Lung (tissue), 4 donors: ENCODE results near the gene FBXO39.

DNA sequence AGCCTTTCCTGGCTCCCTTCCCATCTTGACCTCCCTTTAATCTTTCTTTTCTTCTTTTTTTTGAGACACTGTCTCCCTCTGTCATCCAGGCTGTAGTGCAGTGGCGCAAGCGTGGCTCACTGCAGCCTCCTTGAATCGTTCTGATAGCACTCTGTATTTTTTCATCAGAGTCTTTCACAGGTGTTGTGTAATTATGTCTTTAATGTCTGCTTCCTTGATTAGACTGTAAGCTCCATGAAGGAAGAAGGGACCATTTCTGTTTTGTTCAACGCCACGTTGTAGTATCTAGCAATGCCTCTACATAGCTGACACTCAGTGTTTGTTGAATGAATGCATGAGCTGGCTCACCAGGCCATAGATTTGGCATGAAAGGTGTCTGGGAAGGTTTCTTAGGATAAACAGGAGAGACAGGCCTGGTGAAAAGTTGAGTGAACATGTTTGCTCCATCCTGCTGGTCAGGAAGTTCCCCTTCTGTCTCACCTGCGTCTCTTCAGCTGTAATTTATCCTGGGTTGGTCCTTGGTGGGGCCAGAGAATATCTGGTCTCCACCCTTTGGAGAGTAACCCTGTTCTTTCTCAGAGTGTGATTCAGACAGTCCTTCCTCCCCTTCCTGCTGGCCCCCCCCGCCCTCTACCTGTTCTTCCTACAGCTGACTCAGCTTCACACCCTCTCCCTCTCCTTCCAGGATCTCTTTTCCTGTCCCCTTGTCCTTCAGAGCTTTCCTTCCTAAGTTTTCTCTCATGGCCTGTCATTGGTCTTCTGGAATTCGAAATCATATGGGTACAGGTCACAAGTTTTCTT lies 17.0 kb downstream of the MINK1 start:
- PRO-cap, result no peak
- RAMPAGE, long total RNA, result no peak
- RRBS, result no CpG with 5 or more reads among the region's 8 CpGs

DNA sequence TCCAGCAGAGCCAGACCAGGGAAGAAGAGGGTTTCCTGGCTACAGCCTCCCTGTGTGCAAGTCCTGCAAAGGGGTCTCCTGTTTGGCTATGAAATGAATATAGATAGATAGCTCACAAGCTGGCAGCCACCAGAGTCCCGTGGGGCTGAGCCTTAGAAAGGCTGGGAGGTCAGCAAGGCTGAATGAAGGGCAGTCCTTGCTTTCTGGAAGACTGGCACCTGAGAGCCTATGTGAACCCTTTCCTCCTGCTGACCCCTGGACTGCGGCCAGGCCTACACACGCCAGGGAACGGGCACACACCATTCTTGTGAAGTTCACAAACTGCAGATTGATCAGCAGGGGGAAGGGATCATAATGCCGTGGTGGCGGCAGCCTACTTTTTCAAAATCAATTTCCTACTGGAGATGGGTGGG lies 1.0 kb upstream of the C17orf107 start:
- PRO-cap, result no peak
- RAMPAGE, long total RNA, result no peak
- RRBS, result no CpG with 5 or more reads among the region's 6 CpGs

DNA sequence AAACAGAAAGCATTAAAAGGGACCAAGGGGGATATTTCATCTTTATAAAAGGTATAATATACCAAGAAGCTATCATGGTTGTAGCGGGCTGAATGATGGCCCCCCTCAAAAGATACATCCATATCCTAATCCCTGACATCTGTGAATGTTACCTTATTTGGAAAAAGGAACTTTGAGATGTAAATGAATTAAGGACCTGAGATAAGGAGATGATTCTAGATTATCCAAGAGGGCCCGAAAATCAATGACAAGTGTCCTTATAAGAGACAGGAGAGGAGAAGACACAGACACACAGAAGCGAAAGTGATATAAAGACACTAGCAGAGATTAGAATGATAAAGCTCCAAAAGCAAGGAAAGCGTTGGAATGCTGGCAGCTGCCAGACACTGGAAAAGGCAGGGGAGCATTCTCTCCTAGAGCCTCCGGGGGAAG lies 12.6 kb upstream of the GP1BA start:
- PRO-cap, result no peak
- RAMPAGE, long total RNA, result no peak
- RRBS, result no CpG with 5 or more reads among the region's 5 CpGs

DNA sequence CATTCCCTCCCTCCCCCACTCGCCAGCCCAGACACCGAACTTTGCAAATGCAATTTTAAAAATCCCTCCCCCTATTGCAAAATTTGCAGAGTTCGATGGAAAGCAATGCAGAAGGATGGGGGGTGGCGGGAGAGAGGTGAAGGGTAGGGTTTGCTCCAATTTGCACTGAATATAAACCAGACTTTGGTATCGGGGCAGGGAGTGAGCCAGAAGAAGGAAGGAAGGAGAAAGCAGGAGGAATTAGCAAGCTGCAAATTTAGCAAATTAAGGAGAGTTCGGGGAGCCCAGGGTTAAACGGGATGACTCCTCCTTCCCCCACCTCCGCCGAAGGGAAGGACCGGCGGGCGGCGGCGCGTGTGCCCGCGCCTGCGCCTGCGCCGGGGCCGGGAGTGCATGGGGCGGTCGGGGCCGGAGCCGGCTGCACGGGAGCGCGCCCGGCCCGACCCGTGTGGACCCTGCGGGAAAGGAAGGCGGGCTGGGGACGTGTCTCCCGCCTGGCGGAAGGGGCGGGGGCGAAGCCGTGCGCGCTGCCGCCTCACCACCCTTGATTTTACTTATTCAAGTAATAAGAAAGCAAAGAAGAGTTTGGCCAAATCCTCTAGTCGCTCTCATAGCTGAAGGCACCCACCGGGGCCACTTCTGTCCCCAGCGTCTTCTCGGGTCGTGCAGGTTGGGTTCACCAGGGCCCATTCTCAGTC lies 444 bp upstream of the PFN1 start:
- PRO-cap, result bidirectional peak, plus-strand start at position 86 of the sequence, minus-strand start outside the sequence; bidirectional peak, plus-strand start at position 394 of the sequence, minus-strand start at position 451 of the sequence
- RAMPAGE, long total RNA, result no peak
- RRBS, result under 1% methylated on average over 11 of the region's 47 CpGs

DNA sequence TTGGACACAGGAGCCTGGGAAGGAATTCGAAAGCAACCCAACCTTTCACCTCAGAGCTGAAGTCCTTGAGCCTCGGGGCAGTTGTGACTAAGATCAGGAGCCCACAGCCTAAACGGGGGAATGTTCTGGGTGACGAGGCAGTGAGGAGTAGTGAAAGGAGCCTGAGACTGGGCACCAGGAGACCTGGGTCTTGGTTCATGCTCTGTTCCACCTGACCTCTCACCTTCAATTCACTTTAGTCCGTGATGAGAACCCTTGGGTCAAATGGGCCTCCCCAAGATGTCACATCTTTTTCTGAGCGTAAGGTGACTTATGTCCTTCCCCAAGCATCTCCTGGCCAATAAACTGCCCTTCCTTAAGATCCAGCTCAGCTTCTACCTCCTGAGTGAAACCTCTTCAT lies 9.6 kb upstream of the SLC52A1 start:
- PRO-cap, result no peak
- RAMPAGE, long total RNA, result no peak
- RRBS, result no CpG with 5 or more reads among the region's 6 CpGs

- PRO-cap, result no peak
- RAMPAGE, long total RNA, result no peak
- RRBS, result no CpG with 5 or more reads among the region's 10 CpGs
Measured at GRCh38 chr17:5110741-5111263, 876 bp downstream of the ZNF232 start.

DNA sequence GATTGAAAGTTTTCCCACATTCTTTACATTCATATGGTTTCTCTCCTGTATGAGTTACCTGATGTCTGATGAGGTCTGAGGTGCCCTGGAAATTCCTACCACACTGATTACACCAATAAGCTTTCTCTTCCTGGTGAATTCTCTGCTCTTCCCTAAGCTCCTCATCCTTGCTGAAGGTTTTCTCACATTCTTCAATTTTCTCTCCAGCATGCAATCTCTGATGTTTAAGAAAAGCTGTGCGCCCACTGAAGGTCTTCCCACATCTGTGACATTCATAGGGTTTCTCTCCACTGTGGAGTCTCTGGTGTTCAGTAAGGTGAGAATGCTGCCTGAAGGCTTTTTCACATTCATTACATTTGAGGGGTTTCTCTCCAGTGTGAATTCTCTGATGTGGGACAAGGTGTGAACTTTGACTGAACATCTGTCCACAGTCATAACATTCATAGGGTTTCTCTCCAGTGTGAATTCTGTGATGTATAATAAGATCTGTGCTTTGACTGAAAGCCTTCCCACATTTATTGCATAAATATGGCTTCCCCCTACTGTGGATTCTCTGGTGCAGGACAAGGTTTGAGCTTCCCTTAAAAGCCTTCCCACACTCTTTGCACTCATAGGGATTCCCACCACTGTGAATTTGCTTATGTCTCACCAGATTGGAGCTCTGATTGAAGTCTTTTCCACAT lies 8.5 kb downstream of the ZNF594 start:
- PRO-cap, result no peak
- RAMPAGE, long total RNA, result no peak
- RRBS, result no CpG with 5 or more reads among the region's 1 CpG

- PRO-cap, result no peak
- RAMPAGE, long total RNA, result no peak
- RRBS, result no CpG with 5 or more reads among the region's 6 CpGs
Measured at GRCh38 chr17:5198600-5198858, 6.9 kb upstream of the ZNF594 start.

GRCh38 chr17:5210023-5210469 lies 18.4 kb upstream of the ZNF594 start:
- PRO-cap, result no peak
- RAMPAGE, long total RNA, result no peak
- RRBS, result no CpG with 5 or more reads among the region's 5 CpGs

- PRO-cap, result no peak
- RAMPAGE, long total RNA, result no peak
- RRBS, result no CpG with 5 or more reads among the region's 14 CpGs
Measured at GRCh38 chr17:5434706-5435531, 4.0 kb downstream of the C1QBP start.

- PRO-cap, result no peak
- RAMPAGE, long total RNA, result no peak
- RRBS, result no CpG with 5 or more reads among the region's 6 CpGs
Measured at GRCh38 chr17:6326889-6327406, 108.0 kb downstream of the AIPL1 start.

GRCh38 chr17:6454543-6455046 lies 10.3 kb downstream of the PIMREG start:
- PRO-cap, result no peak
- RAMPAGE, long total RNA, result no peak
- RRBS, result 44% methylated on average over 1 of the region's 17 CpGs

GRCh38 chr17:6574902-6575760 lies 18.8 kb upstream of the PITPNM3 start:
- PRO-cap, result no peak
- RAMPAGE, long total RNA, result no peak
- RRBS, result 23% methylated on average over 2 of the region's 23 CpGs

DNA sequence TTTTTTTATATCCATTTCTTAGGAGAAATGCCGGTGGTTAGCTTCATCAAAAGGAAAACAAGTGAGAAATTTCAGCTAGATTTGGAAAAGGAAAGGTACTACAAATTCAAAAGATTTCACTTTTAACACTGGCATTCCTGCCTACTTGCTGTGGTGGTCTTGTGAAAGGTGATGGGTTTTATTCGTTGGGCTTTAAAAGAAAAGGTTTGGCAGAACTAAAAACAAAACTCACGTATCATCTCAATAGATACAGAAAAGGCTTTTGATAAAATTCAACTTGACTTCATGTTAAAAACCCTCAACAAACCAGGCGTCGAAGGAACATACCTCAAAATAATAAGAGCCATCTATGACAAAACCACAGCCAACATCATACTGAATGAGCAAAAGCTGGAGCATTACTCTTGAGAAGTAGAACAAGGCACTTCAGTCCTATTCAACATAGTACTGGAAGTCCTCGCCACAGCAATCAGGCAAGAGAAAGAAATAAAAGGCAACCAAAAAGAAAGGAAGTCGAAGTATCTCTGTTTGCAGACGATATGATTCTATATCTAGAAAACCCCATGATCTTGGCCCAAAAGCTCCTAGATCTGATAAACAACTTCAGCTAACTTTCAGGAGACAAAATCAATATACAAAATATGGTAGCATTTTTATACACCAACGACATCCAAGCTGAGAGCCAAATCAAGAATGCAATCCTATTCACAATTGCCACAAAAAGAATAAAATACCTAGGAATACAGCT lies 2.8 kb upstream of the FBXO39 start:
- PRO-cap, result no peak
- RAMPAGE, long total RNA, result no peak
- RRBS, result no CpG with 5 or more reads among the region's 9 CpGs

GRCh38 chr17:6774833-6775399 lies 1.1 kb upstream of the FBXO39 start:
- PRO-cap, result no peak
- RAMPAGE, long total RNA, result no peak
- RRBS, result no CpG with 5 or more reads among the region's 12 CpGs

- PRO-cap, result unidirectional peak, plus-strand start at chr17:6776328
- RAMPAGE, long total RNA, result no peak
- RRBS, result 7% methylated on average over 25 of the region's 52 CpGs
Measured at GRCh38 chr17:6775814-6776463, at the start of gene FBXO39. Gene FBXO39 (plus strand): TSS chr17:6776215.

DNA sequence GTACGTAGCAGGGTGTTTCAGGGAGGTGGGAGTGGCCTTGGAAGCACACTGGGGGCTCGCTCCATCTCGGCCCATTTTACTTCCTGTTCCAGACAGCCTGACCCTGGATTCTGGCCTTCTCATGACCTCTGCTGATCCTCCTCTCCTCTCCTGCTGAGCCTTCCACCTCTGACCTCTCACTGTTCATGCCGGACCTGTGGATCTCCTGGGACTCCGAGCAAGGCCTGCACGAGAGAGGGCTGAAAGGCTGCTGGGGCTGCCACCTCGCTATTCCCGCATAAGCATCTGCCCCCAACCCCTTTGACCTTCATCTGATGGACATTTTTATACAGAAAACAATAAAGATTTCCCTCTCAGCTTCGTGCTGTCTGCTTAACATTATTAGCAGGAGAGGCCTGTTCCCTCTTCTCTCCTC lies 2.6 kb downstream of the C17orf49 start:
- PRO-cap, result no peak
- RAMPAGE, long total RNA, result no peak
- RRBS, result no CpG with 5 or more reads among the region's 9 CpGs

GRCh38 chr17:7121280-7121808 lies 6.7 kb upstream of the ASGR2 start:
- PRO-cap, result no peak
- RAMPAGE, long total RNA, result no peak
- RRBS, result no CpG with 5 or more reads among the region's 9 CpGs

GRCh38 chr17:7173865-7174788 lies 5.0 kb downstream of the ASGR1 start:
- PRO-cap, result unidirectional peak, minus-strand start at chr17:7174457
- RAMPAGE, long total RNA, result no peak
- RRBS, result 12% methylated on average over 15 of the region's 54 CpGs

GRCh38 chr17:7221408-7221825 lies 1.7 kb downstream of the ACADVL start:
- PRO-cap, result no peak
- RAMPAGE, long total RNA, result no peak
- RRBS, result no CpG with 5 or more reads among the region's 5 CpGs